Temporal lobe (tissue), 2 donors: ENCODE results near the genes RGSL1 and RGS8.

DNA sequence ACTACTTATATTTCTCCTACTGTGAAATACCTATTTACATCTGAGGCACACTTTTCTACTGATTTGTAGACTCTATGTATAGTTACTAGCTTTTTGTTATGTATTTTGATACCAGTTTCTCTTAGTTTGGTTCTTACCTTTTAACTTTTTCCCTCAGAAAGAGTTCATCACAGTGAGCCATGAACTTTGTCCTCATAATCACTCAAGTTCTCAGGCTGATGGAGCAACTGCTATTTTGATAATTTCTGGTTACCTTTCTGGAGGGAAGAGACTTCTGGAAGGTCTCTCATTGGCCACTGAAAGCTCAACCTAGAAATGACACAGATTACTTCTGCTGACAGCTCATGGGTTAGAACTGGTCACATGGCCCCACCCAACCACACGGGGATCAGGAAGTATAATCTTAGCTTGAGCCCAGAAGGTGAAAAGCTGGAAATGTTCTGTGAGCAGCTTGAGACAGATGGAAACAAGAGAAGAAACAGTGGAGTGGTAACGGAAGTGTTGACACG lies 22.2 kb upstream of the XPR1 start:
- RAMPAGE, long total RNA = no peak

GRCh38 chr1:181046337-181046995 lies 12.7 kb downstream of the MR1 start:
- RAMPAGE, long total RNA = no peak

DNA sequence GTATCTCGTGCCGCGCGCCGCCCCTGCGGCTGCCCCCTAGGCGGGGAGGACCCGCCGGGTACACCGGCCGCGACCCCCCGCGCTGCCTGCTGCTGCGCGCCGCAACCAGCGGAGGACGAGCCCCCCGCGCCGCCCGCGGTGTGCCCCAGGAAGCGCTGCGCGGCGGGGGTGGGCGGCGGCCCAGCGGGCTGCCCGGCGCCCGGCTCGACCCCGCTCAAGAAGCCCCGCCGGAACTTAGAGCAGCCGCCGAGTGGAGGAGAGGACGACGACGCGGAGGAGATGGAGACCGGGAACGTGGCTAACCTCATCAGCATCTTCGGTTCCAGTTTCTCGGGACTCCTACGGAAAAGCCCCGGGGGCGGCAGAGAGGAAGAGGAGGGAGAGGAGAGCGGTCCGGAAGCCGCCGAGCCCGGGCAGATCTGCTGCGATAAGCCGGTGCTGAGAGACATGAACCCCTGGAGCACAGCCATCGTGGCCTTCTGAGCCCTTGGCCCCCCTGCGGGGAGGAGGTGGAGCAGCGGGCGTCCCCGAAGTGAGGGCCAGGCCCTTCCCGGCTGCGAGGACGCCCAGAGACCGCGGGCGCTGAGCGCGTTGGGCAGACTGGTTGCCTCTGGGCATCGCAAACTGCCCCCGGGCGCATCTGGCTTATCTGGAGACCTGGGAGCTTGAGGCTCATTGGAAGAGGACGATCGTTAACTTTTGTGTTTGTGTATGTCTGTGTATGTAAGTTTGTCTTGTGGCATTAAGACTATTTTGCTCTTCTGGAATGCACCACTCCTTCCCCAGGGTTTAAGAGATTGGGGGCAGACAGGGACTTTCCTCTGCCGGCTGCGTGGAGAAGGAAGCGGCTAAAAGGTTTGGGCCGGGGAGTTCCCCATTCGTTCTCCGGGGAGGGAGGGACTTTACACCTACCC lies 1.2 kb downstream of the IER5 start:
- RAMPAGE, long total RNA = no peak

DNA sequence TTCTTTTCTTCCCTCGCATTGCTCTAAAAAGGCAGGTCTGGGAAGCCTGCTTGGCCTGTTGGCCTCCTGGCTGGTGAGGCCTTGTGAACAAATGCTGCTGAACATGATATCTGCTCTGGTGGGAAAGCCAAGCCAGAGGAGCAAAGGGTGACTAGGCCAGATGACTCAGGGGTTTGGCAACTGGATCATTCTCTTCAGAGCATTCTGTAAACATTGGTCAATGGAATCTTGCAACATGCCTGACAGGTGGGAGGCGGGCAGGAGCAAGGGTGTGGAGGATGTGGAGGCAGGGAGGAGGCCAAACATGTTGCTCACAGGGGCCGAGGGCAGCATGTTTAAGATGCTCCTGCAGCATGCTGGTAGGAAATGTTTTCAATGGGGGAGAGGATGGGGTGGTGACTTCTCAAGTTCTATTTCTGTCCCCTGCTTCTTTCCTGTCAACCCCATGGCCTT lies 24.0 kb downstream of the IER5 start:
- RAMPAGE, long total RNA = no peak

DNA sequence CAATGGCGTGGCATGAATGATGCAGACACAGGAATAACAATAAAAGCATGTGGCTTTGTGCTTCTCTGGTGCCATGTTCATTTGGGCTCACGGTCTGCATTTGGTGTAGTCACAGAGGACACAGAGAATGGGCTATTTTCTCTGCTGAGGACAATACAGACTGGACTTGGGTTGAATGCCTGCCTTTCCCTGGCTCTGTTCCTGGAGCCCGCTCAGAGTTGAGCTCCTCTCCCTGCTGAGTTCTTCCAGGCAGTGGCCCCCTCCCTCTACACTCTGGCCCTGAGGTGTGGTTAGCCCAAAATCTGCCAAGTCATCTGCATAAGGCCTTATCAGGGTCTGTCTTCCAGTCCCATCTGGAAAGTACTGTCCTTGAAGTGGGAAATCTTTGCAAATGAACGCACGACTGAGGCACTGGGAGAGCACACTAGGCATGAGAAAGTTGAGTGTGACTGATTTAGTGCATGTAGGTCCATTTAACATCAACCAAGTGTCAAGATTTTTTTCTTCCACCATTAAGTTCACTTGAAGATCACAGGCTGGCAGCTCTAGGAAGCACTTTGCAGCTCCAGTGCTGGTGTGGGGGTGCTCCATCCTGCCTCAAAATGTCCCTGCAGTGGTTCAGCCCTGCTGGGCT lies 41.3 kb downstream of the IER5 start:
- RAMPAGE, long total RNA = no peak

- RAMPAGE, long total RNA = no peak
Measured at GRCh38 chr1:181140351-181140875, 51.9 kb downstream of the IER5 start.

- RAMPAGE, long total RNA = no peak
Measured at GRCh38 chr1:182217946-182218388, 156.5 kb upstream of the ZNF648 start.

DNA sequence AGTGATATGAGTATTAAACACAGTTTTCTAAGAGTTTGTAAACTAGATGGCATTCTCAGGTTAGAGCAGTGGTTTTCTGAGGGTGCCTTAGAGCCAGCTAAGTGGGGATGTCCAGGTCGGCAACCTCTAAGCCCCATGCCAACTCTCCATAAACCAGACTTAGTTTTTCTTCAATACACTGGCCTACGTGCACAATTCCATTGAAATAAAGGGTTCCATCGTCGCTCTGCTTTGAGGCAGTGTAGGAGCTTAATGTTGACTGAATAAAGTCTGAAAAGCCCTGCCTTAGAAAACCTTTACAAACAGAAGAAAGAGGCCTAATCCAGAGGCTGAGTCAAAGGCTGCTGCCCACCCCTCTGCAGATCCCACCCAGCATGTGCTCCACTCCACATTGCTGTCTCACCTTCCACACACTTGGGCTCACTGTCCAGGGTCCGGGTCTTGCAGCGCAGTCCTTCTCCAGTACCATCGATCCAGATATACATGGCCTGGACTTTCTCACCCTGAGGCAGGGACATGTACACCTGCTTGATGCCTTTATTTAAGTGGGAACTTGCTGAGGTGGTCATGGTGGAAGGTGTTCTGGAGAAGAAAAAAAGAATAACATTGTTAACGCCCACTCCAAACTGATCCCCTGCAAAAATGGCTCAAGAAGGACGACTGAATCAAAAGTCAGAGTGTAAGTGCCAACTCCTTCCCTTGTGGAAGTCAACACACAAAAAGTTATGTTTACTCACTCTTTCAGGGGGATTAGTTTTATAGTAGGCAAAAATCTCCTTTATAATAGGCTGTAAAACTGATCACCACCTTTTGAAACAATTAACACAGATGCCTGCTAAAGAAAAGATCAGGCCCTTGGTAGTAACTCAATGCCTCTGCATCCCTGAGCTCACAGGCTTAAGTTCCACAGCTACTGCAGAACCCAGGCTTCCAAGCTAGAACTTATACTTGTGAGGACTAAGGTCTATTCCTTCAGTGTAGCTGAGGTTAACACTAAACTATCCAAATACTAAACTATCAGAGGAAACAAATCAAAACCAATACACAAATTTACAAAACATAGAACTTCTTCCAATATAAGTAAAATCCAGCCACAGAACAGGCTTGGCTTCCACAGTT lies 3.1 kb downstream of the GLUL start:
- RAMPAGE, long total RNA = no peak

GRCh38 chr1:182398157-182398534 lies 2.3 kb downstream of the TEDDM1 start:
- RAMPAGE, long total RNA = no peak

- RAMPAGE, long total RNA = no peak
Measured at GRCh38 chr1:182449999-182450429, at the start of gene RGSL1. Gene RGSL1, plus strand, starts transcription at chr1:182450146.

DNA sequence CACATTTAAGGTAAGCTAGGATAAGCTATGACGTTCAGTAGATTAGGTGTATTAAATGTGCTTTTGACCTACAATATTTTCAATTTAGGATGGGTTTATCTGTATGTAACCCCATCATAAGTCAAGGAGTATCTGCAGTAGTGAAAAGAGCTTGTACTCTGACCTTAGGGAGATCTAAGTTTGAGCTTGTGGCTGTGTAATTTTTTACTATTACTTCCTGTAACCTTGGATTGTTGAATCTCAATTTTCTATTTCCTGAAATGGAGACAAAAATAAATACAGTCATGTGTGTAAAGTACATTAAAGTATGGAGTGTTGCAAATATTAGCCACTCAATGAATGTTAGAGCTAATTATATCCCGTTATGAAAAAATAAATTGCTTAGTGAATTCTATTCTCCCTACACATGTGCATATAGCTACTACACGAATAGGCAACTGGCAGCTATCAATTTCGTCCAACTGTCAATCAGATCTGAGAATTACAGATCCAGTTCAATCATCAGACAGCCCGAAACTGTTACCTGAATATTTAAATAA lies 936 bp downstream of the RNASEL start:
- RAMPAGE, long total RNA = no peak

GRCh38 chr1:182684270-182684915 lies at the start of gene RGS8:
Gene RGS8, minus strand, starts transcription at chr1:182684587.
- RAMPAGE, long total RNA = no peak

GRCh38 chr1:182722214-182722500 lies 37.8 kb upstream of the RGS8 start:
- RAMPAGE, long total RNA = no peak

DNA sequence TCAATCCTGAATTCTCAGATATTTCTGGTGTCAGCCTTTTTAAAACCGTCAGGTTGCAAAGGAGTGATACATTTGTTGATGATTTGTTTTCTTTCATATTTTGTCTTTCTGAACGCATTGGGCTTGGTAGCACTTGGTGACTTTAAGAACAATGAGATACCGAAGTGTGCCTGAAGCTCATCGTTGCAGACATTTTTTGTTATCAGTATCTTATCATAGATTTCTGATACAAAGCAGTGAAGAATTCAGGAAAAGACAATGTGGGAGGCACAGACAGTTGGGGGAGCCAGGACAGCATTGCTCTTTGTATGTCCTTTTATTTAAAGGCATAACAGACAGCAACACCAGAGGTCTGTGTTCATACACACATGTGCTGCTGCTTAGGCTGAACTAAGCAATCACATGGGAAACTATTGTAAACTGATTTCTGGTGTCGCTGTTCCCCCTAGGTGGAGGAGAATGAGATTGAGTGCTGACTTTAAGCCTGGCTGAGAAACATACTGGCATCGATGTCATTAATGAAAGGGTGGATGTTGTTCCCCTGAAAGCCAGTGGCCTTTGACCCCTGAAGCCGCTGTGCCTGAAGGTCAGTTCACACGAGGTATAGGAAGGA lies 16.1 kb downstream of the DHX9 start:
- RAMPAGE, long total RNA = no peak

DNA sequence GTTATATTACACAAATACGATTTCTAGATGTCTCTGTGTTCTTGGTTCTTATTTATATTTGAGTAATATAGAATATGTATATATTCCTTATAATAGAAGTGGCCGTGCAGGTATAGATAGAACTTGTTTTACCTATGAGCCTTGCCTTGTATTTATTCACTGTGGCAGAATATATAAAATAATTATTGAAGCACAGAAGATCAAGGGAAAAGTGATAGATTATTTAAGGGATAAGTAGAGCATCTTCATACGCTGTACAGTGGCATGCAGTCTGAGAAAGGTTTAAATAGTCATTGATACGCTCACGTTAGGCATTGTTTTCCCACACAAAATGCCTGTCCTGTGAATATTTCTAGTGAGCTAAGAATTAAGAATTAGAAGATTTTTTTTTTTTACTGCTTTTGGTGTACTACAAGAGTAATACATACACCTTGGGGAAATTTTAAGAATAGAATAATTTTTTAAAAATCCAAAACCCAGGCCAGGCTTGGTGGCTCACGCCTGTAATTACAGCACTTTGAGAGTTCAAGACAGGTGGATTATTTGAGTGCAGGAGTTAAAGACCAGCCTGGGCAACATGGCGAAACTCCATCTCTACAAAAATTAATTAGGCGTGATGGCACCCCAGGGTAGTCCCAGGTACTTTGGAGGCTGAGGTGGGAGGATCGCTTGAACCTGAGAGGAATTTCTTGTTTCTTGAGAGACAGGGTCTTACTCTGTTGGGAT lies 24.4 kb downstream of the DHX9 start:
- RAMPAGE, long total RNA = no peak

DNA sequence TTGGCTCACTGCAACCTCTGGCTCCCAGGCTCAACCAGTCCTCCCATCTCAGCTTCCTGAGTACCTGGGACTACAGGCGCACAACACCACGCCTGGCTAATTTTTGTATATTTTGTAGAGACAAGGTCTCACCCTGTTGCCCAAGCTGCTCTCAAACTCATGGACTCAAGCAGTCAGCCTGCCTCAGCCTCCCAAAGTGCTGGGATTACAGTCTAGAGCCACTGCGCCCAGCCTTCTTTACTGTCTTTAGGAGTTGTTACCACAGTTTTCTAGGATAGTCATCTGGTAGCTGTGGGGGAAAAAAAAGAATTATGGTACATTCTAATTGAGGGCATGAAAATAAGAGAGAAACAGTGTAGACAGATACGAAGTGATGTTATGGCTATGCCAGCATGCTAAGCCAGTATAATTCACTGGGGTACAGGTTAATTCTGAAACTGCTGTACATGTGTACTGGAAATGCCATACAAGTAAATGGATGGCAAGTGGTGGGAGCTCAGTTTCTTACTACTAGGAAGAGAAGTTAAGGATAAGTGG lies 33.9 kb downstream of the DHX9 start:
- RAMPAGE, long total RNA = no peak

DNA sequence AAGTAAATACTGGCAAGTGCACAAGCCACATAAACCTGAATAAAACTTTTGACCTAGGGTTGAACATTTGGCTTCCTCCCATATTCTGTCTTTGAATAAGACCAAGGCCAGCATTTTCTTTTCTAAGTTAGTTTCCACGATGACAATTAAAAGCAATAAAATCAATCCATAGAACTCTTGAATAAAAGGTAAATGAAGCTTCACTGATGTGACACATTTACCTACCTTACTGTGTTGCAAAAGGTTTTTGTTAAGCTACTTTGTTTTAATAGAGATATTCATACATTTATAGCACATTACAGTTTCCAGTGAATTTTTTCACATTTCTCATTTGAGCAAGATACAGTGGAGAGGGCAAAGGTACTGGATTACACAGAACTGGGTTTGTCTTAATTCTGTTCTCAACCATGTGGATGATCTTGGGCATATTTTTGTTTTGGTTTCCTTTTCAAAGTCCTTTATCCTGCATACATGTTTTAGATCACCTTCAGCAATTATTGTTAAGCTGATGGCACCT lies 48.8 kb downstream of the DHX9 start:
- RAMPAGE, long total RNA = no peak

- RAMPAGE, long total RNA = no peak
Measured at GRCh38 chr1:182889387-182889797, 50.2 kb downstream of the DHX9 start.

GRCh38 chr1:182934233-182934552 lies 18.8 kb downstream of the SHCBP1L start:
- RAMPAGE, long total RNA = no peak

DNA sequence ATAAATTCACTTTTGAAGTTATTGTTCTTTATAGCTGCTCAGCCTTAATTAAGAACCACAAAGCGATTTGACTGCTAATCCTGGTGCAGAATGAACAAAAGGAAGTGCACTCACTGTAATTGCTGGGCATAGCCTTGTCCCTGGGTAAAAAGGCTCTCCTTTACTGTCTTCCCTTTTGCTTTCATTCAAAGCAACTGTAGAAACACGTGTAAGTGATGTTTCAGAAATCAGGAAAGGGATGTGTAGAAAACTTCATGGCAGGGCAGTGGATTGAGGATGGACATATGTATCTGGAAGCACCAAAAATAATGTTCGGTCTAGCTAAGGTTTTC lies 1.4 kb downstream of the LAMC1 start:
- RAMPAGE, long total RNA = no peak